SP-49 (cell line): ENCODE measurements around a stretch of chr10.

- PRO-cap = no peak
Observed at GRCh38 chr10:119668272-119669042, 17.3 kb downstream of the BAG3 start.

DNA sequence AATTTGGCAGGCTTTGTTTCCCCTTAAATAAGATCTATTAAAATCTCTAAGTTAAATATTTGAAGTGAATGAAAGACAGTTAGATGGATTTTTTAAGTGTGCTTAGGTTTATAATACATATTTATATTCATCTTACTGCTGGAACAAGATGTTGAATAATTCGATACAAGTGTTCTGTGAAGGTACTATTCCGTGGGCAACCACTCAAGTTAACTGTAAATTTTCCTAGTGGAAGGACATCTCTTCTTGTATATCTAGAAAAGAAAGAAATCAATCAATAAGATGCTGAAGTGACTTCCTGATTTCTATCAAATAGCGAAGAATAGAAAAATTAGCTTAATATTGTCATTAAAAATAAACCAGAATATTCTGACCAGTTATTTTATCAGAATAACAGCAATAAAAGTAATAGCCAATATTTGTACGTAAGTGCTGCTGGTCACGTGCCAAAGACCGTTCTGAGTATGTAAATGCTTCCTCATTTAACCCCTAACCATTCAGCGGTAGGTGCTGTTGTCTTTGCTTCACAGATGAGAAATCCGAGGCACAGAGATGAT, 31.9 kb downstream of the MCMBP start:
- PRO-cap = no peak

DNA sequence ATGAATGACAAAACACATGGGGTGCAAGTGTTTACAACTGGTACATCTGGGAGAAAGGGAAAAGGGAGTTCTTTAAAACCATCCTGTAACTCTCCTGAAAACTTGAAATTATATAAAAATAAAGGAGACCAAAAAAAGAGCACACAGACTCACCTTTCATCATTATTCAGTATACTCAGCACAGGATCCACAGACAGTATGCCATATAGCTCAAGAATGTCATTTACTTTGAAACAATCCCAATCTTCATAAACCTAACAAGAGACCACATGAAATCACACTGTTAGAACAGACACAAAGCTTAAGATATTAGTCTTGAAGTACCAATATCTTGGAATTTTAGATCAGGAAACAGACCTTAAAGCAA, 25.2 kb downstream of the MCMBP start:
- PRO-cap = no peak

GRCh38 chr10:120942871-120943151, 91.6 kb downstream of the WDR11 start:
- PRO-cap = no peak

DNA sequence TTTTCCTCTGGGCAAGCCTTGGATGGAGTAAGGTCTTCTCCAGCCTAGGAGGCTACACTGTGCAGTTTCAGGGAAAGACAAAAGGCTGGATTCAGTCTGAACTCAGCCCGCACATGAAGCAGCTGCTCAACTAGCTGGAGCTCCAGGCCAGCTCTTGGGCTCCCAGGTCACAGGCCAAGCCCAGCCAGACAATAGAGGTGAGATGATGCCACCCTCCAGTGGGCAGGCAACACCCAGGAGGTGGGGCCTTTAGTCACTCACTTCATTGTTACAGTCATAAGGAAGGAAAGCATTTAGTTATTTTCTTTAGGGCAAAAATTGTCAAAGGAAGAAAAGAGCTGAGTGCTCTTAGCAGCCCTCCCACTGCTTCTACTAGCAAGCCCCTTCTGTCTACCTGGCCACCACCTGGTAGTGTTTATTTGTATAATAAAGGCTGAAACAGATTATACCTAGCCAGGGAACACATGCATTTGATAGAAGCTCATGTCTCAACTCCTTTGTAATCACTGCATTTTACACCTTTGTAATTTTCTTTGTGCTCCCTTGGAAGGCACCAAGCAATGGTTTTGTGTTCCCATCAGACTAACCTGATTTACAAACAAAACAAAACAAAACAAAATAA, 253.5 kb downstream of the WDR11 start:
- PRO-cap = no peak

GRCh38 chr10:121418759-121419071, 179.5 kb downstream of the FGFR2 start:
- PRO-cap = no peak

DNA sequence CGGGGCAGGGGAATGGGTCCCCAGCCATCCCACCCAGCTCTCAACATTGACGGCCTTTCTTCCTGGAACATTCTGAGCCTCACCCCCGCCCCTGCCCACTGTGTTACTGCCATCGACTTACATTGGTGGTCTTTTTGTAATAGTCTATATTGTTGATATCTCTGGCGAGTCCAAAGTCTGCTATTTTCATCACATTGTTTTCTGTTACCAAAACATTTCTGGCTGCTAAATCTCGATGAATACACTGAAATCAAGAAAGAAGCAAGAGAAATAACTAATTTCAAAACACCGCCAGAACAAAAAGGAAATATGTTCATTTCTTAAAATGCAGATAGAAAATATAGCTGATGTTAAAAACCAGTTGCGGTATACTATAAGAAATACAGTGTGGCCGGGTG, 110.4 kb downstream of the FGFR2 start:
- PRO-cap = no peak

DNA sequence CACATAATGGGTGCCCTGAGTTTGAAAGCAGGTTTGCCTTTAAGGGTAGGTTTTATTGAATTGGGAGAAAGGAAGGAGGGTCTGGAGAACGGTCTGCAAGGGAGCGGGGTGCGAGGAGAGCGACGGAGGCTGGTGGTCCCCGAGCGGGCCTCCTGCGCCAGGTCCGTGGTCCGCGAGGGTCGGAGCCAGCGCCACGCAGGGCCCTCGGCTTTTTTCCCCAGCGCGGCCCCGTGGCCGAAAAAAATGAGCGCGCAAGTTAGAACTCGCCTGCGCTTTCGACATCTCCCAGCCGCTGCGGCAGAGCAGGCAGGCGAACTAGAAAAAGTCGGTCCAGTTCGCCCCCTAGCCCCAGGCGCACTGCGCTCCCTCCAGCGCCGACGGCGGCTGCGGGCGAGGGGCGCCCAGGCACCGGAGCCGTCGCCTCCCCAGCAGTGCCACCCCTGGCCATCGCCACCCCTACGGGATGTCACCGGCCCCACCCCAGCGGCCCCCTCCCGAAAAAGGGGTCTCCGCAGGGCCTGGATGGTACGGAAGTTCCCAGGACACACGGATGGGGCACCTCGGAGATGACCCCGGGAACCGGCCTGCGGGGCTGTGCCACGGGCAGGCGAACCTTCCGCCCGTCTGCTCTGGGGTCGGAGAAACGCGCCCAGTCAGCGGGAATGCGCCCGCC, 1.1 kb downstream of the FGFR2 start:
- PRO-cap = no peak

- PRO-cap = no peak
Observed at GRCh38 chr10:121927125-121927788, 574 bp downstream of the ATE1 start.

- PRO-cap = no peak
Observed at GRCh38 chr10:121965097-121965554, 9.9 kb downstream of the NSMCE4A start.

GRCh38 chr10:121987757-121988122, 1.2 kb upstream of the TACC2 start:
- PRO-cap = no peak

GRCh38 chr10:121994338-121995079, 5.5 kb downstream of the TACC2 start:
- PRO-cap = no peak

DNA sequence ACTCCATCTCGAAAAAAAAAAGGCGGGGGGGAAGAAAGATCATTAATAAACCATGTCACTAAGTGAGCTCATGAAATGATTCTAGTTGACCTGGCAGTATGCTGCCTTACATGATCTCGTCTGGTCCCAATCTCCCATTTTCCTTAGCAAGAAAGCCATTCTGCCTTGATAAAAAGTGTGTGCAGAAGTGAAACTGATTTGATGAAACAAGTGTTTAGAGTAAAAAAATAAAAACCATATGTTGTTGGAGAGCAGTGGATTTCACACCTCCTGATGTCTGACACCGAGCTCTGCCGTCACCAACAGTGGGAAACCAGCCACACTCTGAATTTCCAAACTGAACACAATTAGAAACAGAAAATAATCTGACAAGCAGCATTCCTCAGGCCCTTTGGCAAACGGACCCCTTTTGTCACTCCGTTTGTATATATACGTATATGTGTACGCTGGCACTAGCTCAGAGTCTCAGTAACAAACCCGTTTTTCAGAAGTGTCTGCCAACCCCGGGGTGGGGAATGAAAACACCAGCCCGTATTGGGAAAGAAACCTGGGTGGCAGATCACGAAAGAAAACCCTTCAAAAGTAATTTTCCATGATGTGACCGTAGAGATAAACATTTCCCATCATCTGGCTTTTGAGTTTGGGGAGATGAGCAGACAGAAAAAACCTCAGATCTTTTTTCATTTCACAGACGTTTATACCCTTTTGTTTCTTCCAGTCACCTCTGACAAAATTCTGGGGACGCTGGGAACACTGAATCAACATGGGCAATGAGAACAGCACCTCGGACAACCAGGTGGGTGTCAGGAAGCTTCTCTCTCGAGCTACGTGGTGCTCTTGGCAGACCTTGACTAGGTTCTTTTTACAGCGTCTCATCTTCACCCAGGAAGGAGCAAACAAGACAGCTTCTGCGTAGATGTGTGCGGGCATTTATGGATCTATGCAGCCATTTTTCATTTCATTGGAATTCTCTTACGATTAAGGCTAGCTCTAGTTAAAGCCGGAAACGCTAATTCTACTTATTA, 32.6 kb downstream of the TACC2 start:
- PRO-cap = no peak

- PRO-cap = no peak
Observed at GRCh38 chr10:122139767-122140384, 131.2 kb upstream of the BTBD16 start.

DNA sequence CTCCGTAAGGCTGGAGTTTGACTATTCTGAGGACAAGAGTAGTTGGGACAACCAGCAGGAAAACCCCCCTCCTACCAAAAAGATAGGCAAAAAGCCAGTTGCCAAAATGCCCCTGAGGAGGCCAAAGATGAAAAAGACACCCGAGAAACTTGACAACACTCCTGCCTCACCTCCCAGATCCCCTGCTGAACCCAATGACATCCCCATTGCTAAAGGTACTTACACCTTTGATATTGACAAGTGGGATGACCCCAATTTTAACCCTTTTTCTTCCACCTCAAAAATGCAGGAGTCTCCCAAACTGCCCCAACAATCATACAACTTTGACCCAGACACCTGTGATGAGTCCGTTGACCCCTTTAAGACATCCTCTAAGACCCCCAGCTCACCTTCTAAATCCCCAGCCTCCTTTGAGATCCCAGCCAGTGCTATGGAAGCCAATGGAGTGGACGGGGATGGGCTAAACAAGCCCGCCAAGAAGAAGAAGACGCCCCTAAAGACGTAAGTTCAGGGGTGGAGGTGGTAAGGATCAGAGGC, 59.8 kb upstream of the BTBD16 start:
- PRO-cap = no peak

DNA sequence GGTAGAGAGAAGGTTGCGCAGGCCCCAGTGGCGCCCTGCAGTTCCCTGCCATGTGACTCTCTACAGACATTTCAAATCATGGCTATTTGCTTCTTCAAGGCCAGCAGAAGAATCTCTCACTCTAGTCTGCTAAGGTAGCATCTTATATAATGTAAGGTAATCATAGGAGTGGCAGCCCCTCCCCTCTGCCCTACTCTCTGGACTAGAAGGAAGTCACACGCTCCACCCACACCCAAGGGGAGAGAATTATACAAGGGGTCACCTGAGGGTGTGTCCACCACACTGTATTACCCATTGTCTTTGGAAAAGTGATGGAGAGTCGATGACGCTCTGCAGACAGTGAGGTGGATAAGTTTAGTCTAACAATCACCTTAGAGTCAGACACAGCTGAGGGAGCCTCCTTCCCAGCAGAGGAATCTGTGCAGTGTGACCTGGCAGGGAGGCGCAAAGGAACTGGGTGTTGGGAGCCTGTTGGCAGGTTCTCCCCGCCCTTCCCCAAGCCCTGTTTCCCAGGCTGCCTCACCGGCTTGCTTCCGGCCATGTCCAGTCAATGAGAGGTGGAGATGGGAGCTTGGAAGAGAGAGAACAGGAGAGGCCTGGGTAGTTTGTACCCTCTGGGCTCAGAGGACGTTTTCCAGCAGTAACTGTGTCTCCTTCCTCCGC, 35.5 kb upstream of the PLEKHA1 start:
- PRO-cap = no peak

DNA sequence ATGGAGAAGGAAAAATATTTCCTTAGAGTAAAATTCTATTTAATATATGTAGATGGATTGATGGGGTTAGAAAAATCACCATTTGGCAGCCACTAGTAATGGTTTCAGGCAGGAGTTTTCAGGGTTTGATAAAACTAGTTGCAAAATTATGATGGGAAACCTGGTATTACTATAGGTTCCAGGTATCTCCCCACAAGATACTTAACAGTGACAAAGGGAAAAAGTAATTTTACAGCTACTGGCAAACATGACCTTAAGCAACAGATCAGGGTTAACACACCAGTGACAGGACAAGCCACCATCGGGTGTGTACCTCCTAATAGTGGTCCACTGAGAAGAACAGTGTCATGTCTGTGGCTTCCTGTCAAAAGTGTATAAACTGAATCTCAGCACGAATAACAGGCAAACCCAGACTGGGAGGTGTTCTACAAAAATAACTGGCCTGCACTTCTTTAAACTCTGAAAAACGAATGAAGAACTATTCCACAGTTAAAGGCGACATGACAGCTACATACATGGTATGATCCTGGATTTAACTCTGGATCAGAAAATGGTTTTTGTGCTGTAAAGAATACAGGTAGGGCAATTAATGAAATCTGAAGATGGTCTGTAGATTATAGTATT, 32.2 kb upstream of the ARMS2 start:
- PRO-cap = no peak

GRCh38 chr10:122462265-122462941, 1.1 kb downstream of the HTRA1 start:
- PRO-cap = no peak

DNA sequence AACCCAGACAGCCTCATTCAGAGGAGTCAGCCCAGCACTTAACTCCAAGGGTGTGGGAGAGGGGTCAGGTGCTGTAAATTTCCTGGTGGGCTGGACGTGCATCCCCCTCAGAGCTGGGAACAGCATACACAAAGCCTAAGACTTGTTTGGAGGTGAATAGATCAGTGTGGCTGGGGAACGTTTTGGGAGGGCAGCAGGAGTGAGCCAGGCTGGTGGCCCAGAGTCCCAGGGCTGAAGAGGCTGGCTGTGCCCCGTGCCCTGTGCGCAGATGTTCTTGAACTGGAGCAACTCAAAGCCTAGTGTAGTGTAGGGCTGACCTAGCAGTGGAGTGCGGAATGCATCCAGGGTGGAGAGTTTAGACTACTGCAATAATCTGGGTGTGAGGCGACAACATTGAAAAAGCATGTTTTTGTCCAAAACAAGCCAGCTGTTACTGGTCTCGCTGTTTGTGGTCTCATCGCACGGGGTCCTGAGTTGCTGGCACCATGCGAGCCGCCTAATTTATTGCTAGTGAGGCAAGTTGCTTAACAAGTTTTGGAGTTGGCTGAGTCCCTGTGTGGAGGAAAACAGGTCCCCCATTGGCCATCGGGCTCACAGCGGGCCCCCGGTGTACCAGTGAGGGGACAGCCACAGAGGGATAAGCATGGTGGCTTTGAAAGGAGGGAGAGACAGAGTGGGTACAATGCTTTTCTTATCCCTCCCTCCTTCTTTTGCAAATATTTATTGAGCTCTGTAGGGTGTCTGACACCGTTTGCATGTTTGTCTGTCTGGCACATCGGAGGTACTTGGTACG, 2.6 kb downstream of the HTRA1 start:
- PRO-cap = no peak

- PRO-cap = no peak
Observed at GRCh38 chr10:122630849-122631351, 41.8 kb upstream of the SPADH start.